Subcutaneous preadipocyte (primary cell): ENCODE measurements around a stretch of chr2.

DNA sequence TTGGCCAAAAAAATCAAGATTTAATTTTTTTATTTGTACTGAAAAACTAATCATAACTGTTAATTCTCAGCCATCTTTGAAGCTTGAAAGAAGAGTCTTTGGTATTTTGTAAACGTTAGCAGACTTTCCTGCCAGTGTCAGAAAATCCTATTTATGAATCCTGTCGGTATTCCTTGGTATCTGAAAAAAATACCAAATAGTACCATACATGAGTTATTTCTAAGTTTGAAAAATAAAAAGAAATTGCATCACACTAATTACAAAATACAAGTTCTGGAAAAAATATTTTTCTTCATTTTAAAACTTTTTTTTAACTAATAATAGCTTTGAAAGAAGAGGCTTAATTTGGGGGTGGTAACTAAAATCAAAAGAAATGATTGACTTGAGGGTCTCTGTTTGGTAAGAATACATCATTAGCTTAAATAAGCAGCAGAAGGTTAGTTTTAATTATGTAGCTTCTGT, 42.3 kb downstream of the ACTR2 start:
- CAGE, long polyA plus RNA: no peak

DNA sequence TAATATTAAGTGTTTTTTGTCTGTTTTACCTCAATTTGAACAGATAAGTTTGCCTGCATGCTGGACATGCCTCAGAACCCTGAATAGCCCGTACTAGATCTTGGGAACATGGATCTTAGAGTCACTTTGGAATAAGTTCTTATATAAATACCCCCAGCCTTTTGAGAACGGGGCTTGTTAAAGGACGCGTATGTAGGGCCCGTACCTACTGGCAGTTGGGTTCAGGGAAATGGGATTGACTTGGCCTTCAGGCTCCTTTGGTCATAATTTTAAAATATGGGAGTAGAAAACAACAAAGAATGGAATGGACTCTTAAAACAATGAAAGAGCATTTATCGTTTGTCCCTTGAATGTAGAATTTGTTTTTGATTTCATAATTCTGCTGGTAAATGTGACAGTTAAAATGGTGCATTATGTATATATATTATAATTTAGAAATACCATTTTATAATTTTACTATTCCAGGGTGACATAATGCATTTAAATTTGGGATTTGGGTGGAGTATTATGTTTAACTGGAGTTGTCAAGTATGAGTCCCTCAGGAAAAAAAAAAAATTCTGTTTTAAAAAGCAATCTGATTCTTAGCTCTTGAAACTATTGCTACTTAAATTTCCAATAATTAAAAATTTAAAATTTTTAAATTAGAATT, 42.9 kb downstream of the ACTR2 start:
- CAGE, long polyA plus RNA: no peak

DNA sequence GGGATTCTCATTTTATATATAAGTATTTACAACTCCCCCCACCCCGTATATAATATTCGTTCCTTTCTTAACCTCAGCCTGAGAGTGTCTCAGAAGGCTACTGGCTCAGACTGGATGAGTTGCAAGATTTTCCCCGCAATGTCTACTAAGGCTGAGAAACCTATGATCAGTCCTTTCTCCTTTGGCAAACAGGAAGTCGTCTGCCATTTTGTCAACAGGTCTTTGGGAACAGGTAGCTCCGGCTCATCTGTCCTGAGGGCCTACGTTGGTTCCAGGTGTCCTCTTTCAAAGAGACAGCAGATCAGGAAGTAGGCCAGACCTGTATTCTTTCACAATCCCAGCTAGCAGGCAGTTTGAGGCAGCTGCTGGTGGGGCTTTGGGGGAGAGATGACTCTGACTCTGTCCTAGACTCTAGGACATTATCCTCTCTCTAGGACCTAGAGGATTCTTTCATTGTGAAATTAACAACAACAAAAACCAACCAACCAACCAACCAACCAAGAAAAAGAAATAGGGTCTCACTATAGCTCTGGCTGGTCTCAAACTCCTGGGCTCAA, 98.6 kb downstream of the ACTR2 start:
- CAGE, long polyA plus RNA: no peak

DNA sequence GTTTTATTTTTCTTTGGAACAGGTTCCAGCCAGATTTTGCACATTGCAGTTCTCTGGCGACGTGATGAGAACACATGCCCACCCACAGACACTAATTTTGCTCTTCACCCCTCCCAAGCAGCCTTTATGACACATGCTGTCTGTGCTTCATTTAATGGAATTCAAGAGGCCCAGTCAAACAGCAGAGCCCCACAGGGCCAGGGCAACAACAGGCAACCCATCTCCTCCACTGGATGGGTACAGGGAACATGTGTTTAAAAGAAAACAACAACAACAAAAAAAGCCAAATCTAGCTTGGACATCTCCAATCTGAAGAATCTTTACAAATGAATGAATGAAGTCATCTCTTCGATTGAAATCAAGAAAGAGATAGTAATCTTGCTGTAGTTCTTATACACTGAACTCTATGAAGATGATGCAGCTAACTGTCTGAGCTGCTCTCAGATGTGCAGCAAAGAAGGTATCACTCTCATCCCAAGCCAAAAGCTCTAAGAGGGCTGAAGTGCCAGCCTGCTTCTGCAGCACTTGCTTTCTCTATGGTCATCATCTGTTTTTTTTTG, 70.6 kb downstream of the SPRED2 start:
- CAGE, long polyA plus RNA: no peak

DNA sequence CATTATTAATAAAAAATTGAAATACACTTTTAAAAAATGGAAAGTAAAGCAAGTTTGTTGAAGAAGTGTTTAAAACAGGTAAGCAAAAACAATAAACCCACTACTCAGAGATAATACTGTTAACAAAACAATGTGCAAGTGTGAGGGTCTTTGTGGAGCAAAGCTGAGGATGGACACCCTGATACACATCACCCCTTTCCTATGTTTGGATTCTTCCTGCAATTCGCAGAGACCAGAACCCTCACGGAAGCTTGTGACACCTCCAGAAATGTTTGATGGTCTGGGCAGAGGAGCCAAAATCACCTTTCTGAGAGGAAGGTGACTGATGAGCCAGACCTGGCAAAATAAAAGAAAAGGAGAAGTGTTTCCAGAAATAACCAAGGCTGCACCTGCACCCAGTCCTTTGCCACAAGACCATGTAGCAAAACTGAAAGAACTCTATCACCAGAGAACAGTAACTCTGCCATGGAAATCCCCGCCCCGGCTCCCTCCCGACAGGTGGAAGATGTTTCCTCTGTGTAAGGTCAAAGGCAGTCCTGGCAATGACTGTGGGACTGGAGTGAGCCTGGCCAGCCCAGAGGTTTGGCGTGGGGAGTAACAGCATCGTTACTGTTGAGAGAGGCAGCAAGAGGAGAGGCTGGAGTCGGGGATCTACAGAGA, 42.4 kb downstream of the SPRED2 start:
- CAGE, long polyA plus RNA: no peak

GRCh38 chr2:65420617-65421770, 11.4 kb downstream of the SPRED2 start:
- CAGE, long polyA plus RNA: no peak

- CAGE, long polyA plus RNA: no peak
Measured at GRCh38 chr2:65422058-65422772, 10.2 kb downstream of the SPRED2 start.

GRCh38 chr2:65630671-65630922, 198.2 kb upstream of the SPRED2 start:
- CAGE, long polyA plus RNA: no peak

- CAGE, long polyA plus RNA: no peak
Measured at GRCh38 chr2:65780149-65780414, 347.7 kb upstream of the SPRED2 start.

DNA sequence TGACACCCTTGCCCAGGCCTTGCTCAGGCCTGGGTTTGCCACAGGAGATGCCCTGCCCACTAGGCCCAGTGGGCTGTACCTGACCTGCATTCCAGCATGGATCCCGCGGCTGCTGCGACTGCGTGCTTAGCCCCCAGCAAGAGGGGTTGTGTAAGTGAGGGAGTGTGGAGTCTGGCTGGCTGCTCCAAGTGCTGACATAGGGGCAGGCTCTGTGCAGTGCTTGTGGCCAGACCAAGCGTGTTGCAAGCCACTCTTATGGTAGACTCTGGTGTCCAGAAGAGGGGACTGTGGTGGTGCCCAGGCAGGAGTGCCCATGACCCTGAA, 491.8 kb upstream of the MEIS1 start:
- CAGE, long polyA plus RNA: no peak

- CAGE, long polyA plus RNA: no peak
Measured at GRCh38 chr2:66439038-66439615, 4.2 kb downstream of the MEIS1 start.

DNA sequence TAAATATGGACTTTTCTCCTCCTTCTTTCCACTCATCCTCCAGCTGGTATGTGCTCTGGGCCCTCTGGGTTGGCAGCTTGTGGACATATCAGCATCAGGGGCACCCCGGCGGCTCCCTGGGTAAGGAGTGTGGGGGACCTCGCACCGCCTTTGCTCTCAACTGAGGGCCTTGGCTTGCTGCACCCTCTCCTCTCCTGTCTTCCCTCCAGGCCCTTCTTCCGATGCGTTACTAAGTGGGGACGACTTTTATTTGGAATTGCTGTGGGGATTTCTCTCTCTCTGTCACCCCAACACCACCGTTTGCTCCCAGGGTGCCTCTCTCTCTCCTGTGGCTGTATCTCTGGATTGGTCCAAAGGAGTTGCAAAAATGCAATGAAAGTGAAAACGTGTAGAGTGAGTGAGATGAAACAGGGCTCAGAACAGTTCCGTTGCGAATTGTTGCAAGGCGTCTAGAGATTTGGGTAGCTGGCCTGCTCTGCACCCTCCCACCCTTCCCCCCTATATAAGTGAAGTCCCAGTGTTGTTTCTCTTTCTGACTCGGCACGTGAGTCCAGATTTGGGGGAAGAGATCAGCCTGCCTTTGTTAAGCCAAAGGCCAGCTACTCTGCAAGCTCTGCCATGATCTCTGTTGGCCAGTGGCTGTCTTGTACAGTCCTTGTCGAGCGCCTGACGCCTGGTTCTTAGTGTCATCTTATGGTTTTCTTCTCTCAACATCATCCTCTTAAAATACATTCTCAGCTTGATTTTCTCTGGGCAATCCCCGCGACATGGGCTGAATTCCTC, 9.0 kb downstream of the MEIS1 start:
- CAGE, long polyA plus RNA: no peak

GRCh38 chr2:66445826-66446953, 11.3 kb downstream of the MEIS1 start:
- CAGE, long polyA plus RNA: no peak

DNA sequence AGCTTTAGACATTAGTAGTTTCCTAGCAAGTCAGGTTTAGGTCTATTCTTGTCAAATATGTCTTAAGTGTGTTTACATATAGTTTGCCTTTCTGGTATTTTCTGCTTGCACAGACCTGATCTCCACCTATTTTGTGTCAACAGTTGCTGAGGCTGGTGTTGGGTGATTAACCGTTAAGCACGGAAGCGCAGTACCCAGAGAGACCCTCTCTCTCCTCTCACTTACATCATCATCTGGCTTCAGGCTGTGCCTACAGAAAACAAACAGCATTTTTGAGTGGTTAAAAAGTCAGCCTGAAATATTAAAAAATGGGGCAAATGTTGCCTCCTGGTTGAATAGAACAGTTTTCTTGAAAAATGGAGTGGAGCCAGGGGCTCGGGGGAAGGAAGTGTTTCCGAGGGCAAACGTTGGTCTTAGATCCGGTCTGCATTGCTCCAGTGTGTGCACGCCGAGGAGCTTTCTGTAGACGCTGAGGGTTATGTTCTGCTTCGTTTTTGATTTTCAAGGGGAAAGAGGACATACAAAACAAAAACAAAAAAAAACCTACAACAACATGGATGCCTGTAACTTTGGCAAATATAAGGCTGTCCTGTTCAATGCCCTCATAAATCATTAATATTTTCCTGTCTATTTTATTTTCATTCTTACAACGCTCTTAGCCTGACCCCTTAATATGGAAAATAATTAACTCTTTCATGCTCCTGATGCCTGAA, 120.8 kb downstream of the MEIS1 start:
- CAGE, long polyA plus RNA: no peak

GRCh38 chr2:67065260-67065501, 332.0 kb upstream of the ETAA1 start:
- CAGE, long polyA plus RNA: no peak

GRCh38 chr2:67234299-67234829, 162.8 kb upstream of the ETAA1 start:
- CAGE, long polyA plus RNA: no peak

DNA sequence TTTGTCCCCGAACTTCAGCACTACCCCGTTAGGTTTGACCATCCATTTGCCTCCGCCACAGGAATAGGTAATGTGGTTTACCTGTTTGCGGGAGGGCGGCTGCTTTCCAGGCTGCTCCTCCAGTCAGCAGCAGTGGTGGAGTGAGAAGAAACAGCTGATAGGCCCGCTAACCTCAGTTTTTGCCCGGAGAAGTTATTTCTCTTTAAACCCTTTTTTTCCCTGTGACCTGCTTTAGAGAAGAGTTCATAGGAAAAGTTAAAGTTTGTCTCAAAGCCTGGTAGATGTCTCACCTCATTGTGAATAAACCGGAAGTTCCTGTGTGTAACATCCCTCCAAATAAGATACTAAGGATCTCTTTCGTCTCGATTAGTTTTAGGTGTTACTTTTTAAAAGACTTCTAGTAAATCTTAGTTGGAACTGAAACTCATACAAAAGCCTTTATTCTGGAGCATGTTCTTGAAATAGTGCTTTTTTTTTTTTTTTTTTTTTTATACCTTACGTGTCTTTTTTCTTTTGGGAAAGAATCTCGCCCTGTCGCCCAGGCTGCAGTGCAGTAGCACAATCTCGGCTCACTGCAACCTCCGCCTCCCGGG, 802 bp downstream of the ETAA1 start:
- CAGE, long polyA plus RNA: no peak

- CAGE, long polyA plus RNA: no peak
Measured at GRCh38 chr2:67404754-67405544, 7.8 kb downstream of the ETAA1 start.

- CAGE, long polyA plus RNA: no peak
Measured at GRCh38 chr2:67477278-67477819, 80.2 kb downstream of the ETAA1 start.

DNA sequence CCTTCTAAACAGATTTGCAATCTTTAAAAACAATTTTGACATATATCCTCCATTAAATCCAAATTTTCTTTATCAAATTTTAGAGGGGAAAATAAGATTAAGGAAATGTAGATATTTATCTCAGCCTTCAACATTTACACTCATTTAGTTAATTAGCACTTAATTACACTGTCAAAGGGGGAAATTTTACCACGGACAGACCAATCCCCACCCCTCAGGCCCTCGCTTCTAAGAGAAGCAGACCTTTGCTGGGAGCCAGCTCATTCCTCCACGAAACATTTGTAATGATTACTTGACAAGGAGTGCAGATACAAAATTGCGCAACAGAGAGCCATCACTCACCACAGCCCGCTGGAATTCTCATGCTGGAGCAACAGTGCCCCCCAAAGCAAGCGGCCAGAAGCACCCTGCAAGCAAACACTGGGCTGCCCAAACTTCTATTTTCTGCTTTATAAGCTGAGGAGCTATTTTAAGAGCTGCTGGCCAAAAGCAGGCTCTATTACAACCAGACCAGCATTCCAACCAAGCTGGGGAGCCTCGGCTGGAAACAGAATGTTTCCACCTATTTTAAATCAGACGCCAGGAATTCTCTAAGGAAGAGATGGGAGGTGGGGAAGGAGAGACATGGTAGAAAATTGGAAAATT, 253.6 kb downstream of the ETAA1 start:
- CAGE, long polyA plus RNA: no peak